Spleen (tissue), 7 donors: ENCODE measurements around a stretch of chr7.

GRCh38 chr7:128056036-128056802 lies 25.0 kb upstream of the LRRC4 start:
- PRO-cap, 4 experiments, result no peak in any of the 4 experiments
- RAMPAGE, long total RNA, 4 experiments, result start-site peak on the plus strand in 1 of 4 experiments, at chr7:128056664-128056773 at its widest, 7 reads per replicate

GRCh38 chr7:128075636-128076055 lies 44.4 kb upstream of the LRRC4 start:
- PRO-cap, 4 experiments, result no peak in any of the 4 experiments
- RAMPAGE, long total RNA, 4 experiments, result no peak in any of the 4 experiments

DNA sequence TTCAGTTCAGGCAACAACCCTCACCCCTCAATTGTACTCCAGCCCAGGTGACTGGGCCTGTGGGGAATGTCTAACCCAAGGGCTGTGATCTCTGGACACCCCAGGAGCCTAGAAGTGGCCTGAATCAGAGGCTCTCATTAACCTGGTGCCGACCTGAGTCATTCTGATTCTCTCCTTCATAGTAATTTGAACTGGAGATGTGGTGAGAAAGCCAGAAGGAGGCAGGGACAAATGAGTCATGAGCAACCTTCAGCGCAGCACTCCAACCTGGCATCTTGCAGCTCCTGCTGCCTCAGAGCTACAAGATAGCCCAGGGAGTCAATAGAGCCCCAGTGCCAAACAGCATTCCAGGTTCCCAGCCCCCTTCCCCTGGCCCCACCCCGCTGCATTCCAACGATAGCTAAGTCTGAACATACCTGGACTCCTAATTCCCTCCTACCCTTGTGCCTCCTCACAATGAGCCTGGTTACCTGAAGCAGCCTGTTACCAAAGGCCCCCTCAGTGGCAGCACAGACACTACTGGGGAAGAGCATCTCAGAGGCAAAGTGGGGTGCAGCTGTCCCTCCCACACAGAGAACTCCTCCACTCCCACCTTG lies 77.0 kb upstream of the LEP start:
- PRO-cap, 4 experiments, result no peak in any of the 4 experiments
- RAMPAGE, long total RNA, 4 experiments, result no peak in any of the 4 experiments

- PRO-cap, 4 experiments, result no peak in any of the 4 experiments
- RAMPAGE, long total RNA, 4 experiments, result start-site peak on the minus strand in 1 of 4 experiments, at chr7:128237020-128237027 at its widest, 12 reads per replicate
These were observed 4.2 kb upstream of the LEP start for GRCh38 chr7:128236810-128237433.

DNA sequence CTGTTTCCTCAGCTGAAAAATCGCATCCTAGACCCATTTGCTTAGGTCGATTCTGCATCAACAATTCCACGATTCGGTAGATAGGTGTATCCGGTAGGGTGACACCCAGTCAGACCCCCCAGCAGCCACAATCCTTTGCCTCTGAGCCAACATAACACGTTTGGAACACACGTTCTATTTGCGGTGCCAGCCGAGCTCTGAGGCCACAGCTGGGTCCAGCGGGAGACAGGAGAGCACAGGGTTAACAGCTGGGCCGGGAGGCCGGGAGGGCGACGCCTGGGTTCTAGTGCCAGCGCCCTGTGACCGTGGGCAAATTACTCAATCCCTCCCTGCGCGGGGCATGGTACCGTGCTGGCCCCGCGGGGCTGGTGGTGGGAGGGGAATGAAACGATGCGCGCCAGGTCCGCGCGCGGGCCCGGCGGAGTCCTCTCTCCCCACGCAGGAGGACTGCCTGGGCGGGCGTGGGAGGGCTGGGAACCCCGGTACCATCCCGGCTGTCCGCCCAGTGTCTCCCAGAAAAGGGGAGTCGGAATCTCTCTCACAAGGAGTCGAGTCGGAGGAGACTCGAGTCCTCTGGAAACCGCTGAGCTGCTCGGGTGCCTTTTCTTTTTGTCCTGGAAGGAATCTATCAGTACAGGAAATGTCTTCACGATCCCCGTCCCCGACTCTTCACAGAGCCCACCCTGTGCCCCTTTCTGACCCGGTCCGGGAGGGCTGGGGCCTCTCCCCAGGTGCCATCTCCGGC lies 30.4 kb downstream of the LEP start:
- PRO-cap, 4 experiments, result no peak in any of the 4 experiments
- RAMPAGE, long total RNA, 4 experiments, result no peak in any of the 4 experiments

DNA sequence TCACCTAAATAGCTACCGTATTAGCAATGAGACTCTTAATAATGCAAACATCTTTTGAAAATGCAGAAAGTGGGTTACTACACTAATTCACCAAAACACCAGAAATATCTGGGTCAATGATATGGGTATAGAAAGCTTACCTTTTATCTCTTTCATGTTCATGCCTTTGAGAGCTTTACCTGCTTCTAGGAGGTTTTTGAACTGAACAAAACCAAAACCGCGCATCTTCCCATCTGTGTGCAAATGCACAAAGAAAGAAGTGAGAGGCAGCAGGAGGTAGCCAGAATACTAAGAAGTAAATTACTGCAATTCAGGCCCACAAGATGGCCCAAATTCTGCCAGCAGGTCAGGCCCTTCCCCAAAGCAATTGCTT lies 5.6 kb downstream of the RBM28 start:
- PRO-cap, 4 experiments, result no peak in any of the 4 experiments
- RAMPAGE, long total RNA, 4 experiments, result no peak in any of the 4 experiments

- PRO-cap, 4 experiments, result no peak in any of the 4 experiments
- RAMPAGE, long total RNA, 4 experiments, result no peak in any of the 4 experiments
These were observed 4.6 kb downstream of the RBM28 start for GRCh38 chr7:128339121-128339499.

GRCh38 chr7:128437676-128438108 lies 18.0 kb upstream of the HILPDA start:
- PRO-cap, 4 experiments, result peak in 4 of 4 experiments; most common minus-strand start chr7:128437839 (in 4)
- RAMPAGE, long total RNA, 4 experiments, result no peak in any of the 4 experiments

- PRO-cap, 4 experiments, result no peak in any of the 4 experiments
- RAMPAGE, long total RNA, 4 experiments, result no peak in any of the 4 experiments
These were observed 5.3 kb upstream of the HILPDA start for GRCh38 chr7:128450187-128450971.

DNA sequence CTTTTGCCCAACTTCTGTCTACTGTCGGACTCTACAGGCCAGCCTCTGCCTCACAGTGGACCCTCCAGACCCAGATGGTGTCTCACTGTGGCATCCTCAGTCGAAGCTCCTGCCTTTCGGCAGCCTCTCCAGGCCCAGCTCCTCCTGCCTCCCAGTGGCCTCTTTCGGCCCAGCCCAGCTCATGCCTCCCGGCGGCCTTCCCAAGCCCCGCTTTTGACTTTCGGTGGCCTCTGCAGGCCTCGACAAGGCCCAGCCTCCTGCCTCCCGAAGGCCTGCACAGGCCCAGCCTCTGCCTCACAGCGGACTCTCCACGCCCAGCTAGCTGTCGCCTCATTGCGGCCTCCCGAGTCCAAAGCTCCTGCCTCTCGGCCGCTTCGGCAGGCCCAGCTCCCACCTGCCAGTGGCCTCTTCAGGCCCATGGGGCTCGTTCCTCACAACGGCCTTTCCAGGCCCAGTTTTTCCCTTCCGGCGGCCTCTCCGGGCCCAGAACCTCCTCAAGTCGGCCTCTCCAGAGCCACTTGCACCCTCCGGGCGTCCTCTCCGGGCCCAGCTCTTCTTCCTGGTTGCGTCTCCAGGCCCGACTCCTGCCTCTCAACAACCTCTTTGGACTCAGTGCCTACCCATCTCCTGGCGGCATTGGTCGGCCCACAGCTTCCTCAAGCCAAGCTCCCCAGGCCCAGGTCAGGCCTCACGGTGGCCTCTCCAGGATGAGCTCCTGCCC lies 19.5 kb upstream of the GARIN1A start:
- PRO-cap, 4 experiments, result no peak in any of the 4 experiments
- RAMPAGE, long total RNA, 4 experiments, result no peak in any of the 4 experiments

DNA sequence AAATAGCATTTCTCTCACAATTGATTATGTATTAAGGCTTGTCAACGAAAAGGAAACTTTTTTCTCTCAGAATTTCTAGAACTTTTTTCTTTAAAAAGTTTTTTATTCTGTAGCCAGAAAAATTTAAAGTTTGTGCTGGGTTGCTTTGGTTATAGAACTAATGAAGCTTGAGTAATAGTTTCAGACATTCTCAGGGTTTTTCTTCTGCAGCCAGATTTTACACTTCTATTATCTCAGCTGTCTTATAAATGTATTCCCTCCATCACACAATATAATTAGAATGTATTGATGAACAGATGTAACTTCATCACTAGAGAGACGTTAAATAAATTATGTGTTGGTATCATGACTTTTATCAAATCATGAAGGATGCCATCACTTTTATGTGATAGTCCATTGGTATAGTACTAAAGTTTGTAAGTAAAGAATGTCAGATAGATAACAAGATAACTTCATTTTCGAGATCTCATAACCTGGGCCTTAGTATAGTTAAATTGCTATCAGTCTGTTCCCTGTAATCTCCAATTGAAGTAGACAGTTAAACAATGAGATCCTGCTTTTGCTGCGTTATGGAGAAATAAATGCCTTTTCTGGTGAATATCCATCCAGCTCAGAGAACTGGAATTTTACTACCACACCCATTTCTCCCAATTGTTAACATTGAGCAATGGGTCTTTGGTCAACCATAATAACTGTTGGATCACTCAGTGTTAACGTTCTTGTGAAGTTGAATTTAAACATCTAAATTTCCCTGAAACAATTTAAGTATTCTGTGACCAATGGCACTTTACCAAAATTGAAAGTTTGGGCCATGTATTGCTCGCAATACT lies 2.8 kb downstream of the CALU start:
- PRO-cap, 4 experiments, result no peak in any of the 4 experiments
- RAMPAGE, long total RNA, 4 experiments, result no peak in any of the 4 experiments

DNA sequence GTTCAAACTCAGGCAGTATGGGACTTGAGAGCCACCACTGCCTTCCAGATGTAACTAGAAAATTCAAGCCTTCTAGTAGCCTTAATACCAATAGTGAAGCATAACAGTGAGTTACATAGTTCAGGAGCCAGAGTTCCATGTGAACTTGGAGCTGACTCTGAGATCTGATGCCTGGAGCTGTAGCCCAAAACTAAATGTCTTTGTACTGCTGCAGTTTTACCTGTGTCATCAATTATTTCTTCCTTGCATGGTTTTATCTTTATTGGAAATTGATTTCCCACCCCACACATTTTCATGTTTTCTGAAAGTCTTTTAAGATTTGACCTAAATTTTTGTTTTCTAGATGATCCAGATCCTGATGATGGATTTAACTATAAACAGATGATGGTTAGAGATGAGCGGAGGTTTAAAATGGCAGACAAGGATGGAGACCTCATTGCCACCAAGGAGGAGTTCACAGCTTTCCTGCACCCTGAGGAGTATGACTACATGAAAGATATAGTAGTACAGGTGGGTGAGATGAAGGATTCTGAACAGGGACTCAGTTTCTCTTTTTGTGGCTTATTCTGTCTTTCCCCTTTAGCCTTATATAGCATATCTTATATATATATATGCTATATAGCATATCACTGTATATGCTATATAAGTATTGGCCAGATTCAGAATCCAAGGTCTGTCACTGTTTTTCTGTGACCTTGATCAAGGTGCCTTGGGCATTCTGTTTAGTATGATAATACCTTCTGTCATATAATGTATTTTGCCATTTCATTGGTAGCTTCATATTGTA lies 16.9 kb downstream of the OPN1SW start:
- PRO-cap, 4 experiments, result no peak in any of the 4 experiments
- RAMPAGE, long total RNA, 4 experiments, result no peak in any of the 4 experiments

DNA sequence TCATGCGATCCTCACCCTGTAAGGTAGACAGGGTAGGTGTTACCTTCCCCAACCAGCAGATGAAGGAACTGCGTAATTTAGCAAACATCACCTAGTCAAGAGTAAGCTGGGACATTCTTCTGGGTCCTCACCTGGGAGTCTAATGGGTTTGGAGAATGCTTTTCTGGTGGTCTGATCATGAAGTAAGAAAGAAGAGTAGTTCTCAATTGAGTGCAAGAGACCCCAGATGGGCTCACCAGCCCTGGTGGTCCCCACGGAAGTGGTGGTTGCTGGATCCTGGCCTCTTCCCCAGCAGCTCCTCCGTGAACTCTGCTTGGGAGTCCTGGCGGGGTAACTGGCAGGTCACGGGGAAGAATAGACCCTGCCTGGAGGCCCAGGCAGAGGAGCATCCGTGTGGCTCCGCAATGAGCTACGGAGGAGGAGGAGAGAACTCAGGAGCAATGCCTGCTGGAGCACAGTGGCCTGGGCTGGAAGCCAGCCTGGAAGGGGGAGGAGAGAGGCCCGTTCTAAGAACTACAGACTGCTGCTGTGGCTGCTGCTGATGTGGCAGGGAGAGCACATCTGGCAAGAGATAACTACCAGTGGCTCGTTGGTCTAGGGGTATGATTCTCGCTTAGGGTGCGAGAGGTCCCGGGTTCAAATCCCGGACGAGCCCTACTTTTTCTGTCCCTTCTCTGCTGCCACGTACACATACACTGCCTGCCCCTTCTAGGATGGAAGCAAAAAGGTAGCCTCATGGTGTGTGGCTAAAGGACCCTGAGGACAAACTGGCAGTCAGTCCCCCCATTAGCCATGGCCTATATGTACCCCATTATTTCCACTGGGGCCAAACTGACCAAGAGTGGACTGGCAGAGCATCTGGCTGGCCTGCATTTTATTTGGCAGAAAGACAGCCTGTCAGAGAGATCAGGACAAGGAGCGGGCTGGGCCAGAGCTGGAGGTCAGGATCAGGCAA lies 7.5 kb upstream of the OPN1SW start:
- PRO-cap, 4 experiments, result no peak in any of the 4 experiments
- RAMPAGE, long total RNA, 4 experiments, result no peak in any of the 4 experiments

- PRO-cap, 4 experiments, result no peak in any of the 4 experiments
- RAMPAGE, long total RNA, 4 experiments, result no peak in any of the 4 experiments
These were observed 3.6 kb downstream of the FLNC start for GRCh38 chr7:128833635-128834362.

- PRO-cap, 4 experiments, result no peak in any of the 4 experiments
- RAMPAGE, long total RNA, 4 experiments, result no peak in any of the 4 experiments
These were observed 5.7 kb downstream of the FLNC start for GRCh38 chr7:128835794-128836342.

DNA sequence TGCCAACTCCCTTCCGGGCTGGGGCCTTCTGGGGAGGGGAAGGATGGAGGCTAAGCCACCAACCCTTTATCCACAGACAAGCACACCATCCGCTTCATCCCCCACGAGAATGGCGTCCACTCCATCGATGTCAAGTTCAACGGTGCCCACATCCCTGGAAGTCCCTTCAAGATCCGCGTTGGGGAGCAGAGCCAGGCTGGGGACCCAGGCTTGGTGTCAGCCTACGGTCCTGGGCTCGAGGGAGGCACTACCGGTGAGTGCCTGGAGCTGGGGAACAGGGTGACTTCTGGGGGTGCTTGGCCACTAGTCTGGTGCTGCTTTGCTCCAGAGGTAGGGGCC lies 6.0 kb upstream of the ATP6V1F start:
- PRO-cap, 4 experiments, result no peak in any of the 4 experiments
- RAMPAGE, long total RNA, 4 experiments, result no peak in any of the 4 experiments

DNA sequence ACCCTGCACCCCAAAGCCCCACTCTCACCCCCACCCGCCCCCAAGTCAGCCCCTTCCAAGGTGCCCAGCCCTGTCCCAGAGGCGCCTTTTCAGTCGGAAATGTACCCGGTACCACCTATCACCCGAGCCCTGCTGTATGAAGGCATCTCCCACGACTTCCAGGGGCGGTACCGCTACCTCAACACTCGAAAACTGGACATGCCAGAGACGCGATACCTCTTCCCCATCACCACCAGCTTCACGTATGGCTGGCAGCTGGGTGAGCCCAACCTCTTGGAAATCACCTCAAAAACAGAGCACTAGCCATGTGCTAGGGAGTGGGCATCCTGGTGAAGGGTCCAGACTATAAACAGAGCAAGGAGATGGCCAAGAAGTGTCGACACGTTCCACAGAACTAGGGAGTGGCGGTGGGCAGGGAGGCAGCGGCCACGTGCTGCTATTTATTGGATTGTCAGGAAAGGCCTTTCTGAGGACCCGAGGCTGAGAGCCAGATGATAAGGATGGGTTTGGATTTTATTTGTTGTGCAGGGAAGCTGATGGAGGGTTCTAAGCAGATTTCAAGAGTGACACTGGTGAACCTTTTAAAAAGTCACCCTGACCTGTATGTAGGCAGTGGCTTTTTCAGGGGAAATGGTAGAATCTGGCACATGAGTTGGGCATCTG lies 573 bp downstream of the ATP6V1FNB start:
- PRO-cap, 4 experiments, result no peak in any of the 4 experiments
- RAMPAGE, long total RNA, 4 experiments, result no peak in any of the 4 experiments

- PRO-cap, 4 experiments, result no peak in any of the 4 experiments
- RAMPAGE, long total RNA, 4 experiments, result no peak in any of the 4 experiments
These were observed 2.2 kb downstream of the ATP6V1FNB start for GRCh38 chr7:128868185-128868802.

DNA sequence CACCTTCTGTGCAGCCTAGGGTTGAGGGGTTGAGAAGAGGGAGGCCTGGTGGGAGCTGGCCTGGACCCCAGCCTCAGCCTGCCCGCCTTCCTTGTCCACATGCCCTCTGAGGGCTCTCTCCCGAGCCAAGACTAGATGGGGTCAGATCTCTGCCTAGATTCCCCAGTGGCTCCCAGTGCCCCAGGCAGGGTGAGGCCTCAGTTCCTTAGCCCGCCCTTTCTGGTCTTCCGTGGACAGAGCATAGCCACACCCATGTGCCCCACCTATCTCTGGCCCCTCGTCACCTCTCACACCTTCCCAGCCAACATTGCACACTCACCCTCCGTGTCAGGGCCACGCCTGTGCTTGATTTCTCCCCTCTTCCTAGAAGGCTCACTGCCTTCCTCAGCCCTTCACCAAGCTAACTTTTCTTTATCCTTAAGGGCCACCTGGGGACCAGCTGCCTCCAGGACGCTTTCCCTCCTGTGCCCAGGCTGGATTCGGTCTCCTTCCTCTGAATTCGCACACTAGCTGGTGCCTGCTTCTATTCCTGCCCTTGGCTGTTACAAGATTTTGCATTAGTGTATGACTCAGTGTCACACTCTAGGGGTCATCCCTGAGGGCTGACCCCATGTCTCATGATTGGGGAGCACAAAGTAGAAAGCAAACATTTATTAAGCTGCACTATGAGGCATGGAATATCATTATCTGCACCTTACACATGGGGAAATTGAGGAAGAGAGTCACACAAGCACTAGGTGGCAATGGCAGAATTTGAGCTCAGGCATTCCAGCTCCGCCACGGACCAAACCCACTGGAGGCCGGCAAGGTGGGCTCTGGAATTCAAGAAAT lies 7.4 kb downstream of the KCP start:
- PRO-cap, 4 experiments, result no peak in any of the 4 experiments
- RAMPAGE, long total RNA, 4 experiments, result no peak in any of the 4 experiments

DNA sequence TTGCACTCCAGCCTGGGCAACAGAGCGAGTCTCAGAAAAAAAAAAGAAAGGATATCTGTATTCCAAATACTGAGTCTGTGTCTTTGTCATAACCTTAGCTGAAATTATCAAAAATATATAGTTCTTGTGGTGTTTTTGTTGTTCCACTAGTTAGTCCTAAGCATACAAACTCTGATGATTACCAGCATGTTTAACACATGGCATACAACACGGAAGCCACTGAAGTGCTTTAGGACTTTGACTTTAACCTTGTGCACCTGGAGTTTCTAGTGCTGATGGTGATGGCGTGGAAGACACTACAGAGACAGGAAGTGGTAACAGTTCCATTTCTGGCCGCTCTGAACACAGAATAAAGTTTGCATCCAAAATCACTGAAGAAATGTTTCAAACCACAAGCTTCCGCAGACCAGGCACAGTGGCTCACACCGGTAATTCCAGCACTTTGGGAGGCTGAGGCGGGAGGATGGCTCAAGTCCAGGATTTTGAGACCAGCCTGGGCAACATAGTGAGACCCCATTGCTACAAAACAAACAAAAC lies 40.3 kb upstream of the TNPO3 start:
- PRO-cap, 4 experiments, result no peak in any of the 4 experiments
- RAMPAGE, long total RNA, 4 experiments, result no peak in any of the 4 experiments